SP-49 (cell line): Measurements from ENCODE around the genes EHD2, NOP53, ELSPBP1, CABP5 and DBP.

DNA sequence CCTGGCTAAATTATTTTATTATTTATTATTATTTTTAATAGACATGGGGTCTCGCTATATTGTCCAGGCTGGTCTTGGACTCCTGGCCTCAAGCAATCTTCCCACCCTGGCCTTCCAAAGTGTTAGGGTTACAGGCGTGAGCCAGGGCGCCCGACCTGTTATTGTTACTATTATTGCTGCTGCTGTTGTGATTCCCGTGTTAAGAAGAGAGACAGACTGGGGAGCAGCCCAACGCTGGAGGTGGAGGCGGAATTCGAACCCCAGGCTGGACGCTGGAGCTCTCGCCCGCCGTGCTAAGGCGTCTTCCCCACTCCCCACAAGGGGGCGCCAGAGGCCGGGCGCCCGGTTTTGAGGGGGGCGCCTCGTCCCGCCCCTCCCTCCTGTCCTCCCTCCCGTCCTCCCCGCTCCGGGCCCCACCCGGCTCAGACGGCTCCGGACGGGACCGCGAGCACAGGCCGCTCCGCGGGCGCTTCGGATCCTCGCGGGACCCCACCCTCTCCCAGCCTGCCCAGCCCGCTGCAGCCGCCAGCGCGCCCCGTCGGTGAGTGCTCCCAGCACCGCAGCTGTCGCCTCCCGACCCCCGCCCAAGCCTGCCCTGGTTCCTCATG, at the start of gene EHD2:
EHD2 (plus strand) TSS at position 425 of the 608 bp plus-strand sequence.
- PRO-cap = no peak

- PRO-cap = no peak
Observed at GRCh38 chr19:47718693-47719726, 5.8 kb downstream of the EHD2 start.

DNA sequence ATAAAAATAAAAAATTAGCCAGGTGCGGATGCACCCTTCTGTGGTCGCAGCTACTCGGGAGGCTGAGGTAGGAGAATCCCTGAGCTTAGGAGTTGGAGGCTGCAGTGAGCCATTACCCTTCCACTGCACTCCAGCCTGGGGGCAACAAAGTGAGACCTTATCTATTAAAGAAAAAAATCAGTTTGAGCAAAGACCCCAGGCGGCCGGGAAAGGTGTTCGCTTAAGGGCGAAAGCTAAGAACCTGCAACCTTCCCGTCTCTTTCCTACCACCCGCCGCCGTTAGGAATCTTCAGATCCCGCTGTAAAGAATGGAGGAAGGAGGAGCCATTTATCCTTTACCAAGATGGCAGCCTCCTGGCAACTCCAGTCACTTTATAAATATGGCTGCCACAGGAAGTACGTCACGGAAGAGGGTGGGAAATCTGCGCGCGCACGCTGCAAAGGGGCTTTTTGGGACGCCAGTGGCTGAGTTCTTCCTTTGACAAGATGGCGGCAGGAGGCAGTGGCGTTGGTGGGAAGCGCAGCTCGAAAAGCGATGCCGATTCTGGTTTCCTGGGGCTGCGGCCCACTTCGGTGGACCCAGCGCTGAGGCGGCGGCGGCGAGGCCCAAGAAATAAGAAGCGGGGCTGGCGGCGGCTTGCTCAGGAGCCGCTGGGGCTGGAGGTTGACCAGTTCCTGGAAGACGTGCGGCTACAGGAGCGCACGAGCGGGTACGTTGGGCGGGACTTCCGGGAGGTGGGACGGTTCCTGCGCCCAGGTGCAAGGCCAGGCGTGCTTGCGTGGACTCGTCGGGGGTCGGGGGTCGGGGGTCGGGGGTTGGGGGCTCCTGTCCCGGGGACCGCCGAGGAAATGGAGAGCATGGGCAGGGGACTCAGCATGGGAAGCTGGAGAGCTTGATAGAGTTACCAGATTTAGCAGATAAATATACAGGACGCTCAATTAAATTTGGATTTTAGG, at the start of gene NOP53:
NOP53 (plus strand) TSS at position 473 of the 957 bp plus-strand sequence.
- PRO-cap = bidirectional peak, plus-strand start at position 477 of the sequence, minus-strand start at position 281 of the sequence

- PRO-cap = no peak
Observed at GRCh38 chr19:47756034-47756831, 10.9 kb downstream of the NOP53 start.

DNA sequence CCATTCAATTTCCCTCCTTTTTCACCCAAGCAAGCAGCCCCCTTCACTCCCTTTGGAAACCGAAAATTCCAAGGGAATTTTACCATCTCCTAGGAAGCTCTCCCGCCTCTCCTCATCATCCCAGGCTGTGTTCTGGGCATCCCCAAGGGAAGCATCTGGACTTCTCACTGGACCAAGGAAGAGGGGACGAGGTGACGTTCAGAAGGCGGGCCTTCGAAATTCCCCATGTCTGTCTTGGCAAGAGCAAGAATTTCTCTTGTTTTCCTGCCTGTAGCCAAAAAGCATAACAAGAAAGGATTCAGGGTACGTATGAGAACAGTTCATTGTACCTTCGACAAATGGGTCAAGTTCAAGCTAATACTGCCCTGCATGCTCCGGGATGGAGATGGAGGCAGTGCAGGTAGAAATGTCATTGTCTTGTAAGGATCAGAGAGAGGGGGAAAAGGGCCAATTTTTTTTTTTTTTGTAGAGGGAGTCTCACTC, 6.2 kb downstream of the TPRX2 start:
- PRO-cap = no peak

DNA sequence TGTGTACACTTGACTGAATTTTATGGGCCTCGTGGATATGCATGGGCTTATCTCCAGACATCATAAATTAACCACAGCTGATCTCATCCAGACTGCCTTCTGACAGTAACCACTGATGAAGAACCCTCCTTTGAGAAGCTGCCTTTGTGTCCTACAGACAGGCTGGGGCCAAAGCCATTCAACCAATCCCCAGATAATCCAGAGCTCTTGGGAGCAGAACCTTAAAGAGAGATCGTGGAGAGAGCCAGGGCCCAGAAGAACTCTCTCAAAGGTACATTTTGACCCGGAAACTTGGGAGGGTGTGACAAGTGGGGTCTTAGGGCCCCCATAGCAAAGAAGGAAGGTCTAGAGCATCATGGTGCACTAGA, at the start of gene ELSPBP1:
ELSPBP1 (plus strand) TSS at position 92 of the 368 bp plus-strand sequence.
- PRO-cap = no peak

DNA sequence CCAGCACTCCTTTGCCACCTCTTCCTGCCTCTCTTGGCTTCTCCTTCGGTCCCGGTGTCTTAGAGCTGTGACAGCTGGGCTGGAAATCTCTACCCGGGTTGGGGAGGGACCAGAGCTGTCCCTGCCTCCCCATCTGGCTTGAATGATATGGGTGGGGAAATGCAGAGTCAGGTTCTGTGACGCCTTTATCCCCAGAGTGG, at the start of gene CABP5:
CABP5 (minus strand) TSS at position 69 of the 200 bp plus-strand sequence.
- PRO-cap = no peak

- PRO-cap = no peak
Observed at GRCh38 chr19:48061307-48062521, 17.8 kb upstream of the CABP5 start.

DNA sequence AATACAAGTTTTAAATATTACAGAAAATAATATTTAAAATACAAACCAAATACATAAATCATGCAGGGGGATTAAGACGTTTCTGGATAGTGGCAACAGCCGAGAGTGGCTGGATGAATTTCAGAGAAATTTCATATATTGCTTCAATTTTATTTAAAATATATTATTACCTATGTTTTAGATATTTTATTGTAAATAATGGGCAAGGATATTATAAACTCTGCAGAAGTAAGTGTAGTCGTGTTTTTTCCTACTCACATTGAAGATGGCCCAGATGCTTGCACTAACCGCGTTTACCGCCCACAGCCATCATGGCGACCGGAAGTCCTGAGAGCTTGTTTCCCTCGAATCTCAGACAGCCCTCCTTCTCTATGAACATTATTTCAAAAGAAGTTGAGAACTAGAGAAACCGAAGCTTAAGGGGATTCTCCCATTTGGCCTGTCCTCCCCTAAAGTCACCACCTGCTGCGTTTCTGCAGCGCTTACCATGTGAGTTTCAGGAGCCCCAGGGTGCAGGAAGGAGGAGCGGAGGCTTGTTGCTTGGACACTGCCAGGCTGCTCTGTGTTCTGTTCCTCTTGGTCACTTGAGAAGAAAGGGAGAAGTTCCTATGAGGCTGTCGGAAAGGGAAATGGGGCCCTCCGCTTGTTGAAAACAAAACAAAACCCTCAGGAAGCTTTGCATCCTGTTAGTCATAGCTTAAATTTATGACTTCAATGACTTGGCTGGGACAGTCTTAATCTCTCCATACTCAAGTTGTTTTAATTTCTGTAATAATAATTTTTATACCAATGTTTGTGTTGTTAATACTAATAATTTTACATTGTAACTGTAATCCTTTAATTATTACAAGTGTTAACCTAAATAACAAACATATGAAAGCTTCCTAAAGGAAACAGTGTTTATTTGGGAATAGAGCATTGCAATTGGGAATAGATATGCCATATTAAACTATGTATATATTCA, 6.2 kb downstream of the CARD8 start:
- PRO-cap = no peak

- PRO-cap = bidirectional peak, plus-strand start at chr19:48333231, minus-strand start at chr19:48332950; unidirectional peak, plus-strand start at chr19:48333308; unidirectional peak, plus-strand start at chr19:48333465
Observed at GRCh38 chr19:48333092-48333615, 7.8 kb downstream of the EMP3 start.

DNA sequence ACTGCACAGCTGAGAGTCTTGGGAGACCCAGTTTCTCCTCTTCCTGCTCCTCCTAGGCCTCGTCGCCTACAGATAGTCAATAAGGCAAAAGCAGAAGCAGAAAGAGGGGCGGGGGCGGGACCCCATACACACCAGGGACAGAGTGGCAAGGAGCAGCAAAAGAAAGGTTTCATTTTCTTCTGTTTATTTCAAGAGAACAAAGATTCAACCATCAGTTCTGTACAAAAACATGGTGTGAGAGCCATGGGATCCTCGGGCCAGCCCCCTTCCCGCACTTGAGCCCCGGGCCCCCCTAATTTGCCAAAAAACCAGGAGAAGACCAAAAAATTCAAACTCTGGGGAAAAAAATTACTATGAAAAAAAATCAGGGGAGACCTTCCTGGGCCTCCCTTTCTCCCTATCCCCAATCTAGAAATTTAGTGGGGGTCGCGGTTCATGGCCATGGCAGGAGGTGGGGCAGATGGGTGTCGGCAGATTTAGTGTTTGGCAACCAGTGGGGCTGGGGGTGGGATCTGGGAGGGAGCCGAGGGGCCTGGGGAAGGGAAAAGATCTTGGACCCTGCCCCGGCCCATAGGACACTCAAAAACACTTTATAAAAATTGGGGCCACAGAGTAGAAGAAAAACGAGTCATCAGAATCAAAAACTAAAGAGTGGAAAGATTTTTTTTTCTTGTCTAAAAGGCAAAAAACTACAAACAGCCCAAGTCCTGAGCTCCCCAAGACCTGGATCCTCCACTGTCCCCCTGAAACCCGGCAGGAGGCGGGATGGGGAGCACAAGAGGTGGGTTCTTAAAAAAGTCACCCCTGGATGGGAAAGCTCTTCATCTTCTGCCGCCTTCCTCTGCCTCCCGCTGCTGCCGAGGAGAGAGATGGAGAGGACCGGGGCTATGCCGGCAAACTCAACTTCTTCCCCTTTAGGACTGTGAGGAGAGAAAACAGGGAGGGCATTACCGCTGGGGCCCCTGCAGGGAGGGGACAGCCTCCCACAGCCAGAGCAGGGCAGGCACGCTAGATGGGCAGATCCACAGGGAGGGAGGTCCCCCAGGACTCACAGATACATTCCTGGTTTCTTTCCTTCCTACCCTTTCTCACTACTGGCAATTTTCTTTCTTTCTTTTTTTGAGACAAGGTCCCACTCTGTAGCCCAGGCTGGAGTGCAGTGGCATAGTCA, 8.6 kb downstream of the KDELR1 start:
- PRO-cap = no peak

DNA sequence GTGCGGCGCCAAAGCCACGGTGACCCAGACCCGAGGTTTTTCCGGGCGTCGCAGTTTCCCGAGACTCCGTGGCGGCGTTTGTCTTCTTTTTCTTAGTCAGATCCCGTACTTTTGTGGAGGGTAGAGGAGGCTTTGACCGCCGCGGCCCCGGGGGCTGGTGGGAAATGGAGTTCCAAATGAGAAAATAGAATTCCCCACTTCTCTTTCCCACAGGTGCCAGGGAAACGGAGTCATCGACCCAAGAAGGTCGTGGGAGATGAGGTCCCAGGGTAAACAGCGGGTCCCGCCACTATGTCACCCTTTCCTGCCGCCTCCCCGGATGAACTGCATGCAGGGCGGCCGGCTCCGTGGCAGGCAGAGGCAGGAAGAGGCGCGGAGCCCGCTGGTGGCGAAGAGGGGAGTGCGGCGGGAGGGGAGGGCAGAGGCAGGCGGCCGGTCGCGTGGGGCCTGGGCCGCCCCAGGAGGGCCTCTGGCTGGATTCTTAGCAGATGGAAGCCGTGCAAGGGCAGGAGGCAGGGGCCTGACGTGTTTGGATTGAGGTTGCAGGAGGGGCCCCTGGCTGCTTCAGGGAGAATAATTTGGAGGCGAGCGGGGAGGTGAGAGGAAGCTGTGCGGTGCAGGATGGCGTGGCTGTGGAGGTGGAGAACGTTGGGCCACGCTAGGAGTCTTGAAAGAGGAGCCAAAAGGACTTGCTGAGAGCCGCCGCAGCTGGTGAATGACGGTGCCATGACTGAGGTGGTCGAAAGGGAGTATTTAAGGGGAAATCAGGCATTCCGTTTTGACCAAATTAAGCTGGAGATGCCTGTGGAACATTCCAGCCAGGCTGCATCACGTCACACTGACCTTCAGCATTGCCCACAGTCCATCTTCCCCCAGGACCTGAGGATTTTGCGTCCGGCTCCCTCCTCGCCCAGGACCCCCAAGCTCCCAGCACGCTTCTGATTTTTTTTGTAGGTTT, 11.6 kb downstream of the CYTH2 start:
- PRO-cap = no peak

DNA sequence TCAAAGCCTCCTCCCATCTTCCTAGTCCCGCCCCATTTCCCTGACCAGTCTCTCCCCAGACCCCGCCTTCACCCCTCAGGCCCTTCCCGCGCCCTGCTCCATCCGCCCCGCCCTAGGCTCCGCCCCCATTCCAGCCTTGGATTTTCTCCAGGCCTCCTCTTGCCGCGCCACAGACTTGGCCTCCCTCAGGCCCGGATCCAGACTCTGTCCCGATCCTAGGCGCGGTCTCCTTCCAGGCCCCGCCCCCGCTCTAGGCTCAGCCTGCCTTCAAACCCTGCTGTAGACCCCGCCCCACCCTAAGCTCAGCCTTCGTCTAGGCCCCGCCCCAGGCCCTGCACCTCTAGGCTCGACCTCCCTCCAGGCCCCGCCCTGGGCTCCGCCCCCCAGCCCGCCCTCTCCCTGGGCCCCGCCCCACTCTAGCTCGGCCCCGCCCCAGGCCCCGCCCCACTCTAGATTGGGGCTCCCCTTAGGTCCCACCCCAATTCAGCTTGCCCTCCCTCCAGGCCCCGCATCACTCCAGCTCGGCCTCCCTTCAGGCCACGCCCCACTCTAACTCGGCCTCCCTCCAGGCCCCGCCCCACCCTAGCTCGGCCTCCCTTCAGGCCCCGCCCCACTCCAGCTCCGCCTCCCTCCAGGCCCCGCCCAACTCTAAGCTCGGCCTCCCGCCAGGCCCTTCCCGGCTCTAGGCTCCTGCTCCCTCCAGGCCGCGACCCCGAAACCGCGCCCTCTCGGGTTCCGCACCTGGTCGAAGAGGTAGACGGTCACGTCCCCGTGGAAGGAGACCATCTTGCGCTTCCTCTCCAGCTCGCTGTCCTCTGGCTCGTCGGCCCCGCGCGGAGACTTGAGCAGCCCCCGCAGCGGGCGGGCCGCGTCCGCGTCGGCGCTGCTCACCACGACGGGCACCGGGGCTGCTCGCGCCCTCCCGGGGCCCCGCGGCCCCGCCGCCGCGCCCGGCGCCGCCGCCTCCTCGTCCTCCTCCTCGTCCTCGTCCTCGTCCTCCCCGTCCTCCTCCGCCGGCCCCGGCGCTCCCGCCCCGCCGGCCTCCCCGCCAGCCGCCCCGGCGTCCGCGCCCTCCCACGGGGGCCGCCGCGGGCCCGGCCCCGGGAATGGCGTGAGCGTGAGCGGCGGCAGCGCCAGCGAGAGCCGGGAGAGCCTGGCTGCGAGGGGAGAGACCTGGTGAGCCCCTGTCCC, 18.3 kb downstream of the LMTK3 start:
- PRO-cap = no peak

- PRO-cap = no peak
Observed at GRCh38 chr19:48543098-48543882, 8.7 kb upstream of the SULT2B1 start.

DNA sequence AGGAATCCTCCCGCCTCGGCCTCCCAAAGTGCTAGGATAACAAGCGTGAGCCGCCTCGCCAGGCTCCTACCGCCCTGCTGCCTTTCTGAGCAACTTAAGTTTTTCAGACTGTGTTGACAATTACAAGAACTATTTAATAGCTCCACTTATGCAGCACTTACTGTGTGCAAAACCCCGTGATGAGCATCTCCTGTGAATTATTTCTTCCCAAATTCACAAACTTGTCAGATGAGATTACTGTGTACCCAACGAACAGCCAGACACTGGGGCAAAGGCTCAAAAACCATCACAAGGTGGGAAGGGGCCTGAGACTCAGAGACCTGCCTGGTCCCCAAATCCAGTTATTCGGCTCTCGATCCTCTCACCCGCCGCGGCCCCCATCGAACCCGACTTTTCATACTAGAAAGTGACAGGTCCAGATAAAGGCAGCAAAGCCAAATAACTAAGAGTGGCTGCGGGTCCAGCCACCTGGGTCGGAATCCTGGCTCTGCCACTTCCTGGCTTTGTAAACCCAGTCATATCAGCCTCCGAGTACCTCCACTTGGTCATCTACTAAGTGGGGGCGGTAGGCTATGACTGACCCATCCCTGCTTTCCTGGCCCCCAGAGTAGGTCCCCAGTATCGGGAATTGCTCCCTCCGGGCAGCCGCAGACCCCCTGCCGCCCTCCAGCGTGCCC, 441 bp downstream of the RPL18 start:
- PRO-cap = no peak

DNA sequence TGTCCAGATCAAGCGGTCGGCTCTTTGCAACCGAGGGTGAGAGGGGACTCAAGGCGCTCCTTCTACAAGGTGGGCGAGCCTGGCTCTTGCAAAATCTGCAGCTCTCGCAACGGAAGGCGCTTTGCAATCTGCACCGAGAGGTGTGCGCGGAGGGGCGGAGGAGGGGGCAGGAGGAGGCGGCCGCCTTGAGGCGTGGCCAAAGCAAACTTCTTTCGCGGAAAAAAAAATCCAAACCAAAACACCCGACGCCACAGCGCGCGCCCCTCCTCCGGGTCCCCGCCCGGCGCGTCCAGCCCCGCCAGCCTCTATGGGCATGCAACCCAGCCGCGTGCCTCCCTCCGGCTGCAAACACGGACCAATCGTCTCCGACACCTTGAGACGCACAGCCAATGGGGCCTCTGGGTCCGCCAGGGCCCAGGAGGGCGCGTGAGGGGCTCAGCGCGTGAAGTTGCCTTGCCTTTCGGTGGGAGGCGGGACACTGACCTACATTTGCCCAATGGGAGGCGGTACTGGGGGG, at the start of gene DBP:
DBP (minus strand) TSS at position 146 of the 517 bp plus-strand sequence.
- PRO-cap = no peak

GRCh38 chr19:48676739-48677364, 4.0 kb upstream of the NTN5 start:
- PRO-cap = no peak

DNA sequence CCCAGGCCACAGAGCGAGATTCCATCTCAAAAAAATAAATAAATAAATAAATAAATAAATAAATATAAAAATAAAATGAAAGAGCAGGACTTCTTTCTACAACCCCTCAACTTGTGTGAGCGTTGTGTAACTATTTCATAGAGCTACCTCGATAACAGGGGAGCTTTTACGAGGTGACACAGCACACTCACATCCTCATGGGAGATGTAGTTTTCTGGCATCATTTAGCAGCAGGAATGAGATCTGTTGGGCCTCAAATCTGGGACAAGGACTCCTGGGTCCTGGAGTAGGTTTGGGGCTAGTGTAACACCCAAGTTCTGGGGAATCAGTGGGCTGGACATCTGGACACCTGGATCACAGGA, 3.8 kb downstream of the FGF21 start:
- PRO-cap = no peak

GRCh38 chr19:48781026-48781501, 25.7 kb downstream of the FGF21 start:
- PRO-cap = no peak

DNA sequence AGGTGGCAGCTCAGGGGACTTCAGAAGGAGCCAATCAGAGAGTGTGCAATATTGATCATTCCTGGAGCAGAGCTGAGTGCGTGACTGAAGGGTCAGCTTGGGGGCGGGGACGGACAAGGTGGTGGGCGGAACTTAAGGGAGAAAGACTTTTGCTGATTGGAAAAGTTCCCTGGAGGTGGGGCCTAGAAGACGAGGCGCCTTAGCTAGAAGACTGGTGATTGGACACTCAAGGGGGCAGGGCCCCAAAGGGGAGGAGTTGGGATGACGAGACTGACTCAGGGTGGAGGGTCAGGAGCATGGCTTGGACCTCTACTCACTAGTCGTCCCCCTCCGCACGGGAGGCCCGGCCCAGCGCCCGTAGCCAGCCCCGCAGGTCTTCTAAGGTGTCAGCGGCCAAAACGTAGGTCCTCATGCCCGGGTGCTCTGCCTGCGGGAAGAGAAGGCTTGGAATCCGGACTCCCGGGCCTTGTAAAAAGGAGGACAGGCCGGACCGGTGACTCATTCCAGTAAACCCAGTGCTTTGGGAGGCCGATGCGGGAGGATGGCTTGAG, 8.3 kb downstream of the PLEKHA4 start:
- PRO-cap = no peak